Colon Carcinoma Metastatic in the Lung (tissue), 2 donors: ENCODE measurements around a stretch of chr9.

DNA sequence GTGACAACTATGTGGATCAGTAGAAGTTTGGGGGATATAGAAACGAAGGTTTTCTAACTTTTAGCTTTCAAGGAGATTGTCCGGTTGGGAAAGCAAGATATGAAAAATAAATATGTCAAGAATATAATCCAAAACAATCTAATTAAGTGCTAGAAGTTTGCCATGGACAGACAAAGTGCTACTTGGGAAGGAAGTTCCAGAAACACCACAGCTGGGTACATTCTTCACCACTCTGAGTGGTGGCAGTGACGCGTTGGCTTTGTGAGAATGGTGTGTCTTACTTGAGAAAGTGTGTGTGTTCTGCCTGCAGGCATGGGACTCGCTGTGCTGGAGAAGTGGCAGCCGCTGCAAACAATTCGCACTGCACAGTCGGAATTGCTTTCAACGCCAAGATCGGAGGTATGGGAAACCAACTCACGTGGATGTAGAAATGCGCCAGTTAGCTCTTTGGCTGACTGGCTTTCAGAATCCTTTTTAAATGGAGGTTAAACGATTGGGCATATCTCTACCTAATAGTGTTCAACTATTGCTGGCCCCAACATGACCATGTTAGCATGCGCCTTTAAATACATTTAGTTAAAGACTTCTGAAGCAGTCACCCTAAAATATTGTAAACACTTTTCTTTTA is 177.3 kb downstream of the PCSK5 start:
- PRO-cap, 2 experiments: no peak in any of the 2 experiments

DNA sequence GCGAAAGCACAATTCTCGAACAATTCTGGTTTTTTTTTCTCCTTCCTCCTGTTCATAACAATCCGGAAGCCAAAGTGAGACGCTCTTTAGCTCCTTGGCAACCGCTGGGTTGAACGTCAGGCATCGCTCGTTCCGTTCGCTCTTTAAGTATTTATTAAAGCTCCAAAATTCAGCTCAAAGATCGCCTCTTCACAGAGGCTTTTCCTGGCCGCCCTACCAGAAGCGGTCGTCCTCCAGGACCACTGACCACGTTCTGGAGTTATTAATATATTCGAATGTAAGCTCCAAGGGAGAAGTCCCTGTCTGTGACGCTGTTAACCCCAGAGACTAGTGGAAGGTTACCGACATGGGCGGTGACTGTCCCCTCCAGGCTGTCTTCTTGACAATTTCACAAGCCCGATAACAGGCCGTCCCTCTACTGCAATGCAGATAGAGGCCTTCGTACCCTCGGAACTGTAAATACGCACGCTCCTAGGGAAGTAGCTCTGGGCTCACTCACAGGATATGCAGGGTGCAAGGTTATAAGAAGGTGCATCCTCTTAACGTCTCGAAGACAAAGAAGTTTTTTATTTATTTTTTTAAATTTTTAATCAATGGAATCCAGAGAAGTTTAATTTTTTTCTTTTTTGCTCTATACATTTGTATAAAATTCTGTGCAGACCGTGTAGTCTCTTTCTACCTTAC is 624 bp upstream of the RFK start:
- PRO-cap, 2 experiments: peak in 1 of 2 experiments; most common minus-strand start position 332 of the sequence (in 1)

GRCh38 chr9:76401905-76402350 is 7.7 kb upstream of the RFK start:
- PRO-cap, 2 experiments: no peak in any of the 2 experiments

DNA sequence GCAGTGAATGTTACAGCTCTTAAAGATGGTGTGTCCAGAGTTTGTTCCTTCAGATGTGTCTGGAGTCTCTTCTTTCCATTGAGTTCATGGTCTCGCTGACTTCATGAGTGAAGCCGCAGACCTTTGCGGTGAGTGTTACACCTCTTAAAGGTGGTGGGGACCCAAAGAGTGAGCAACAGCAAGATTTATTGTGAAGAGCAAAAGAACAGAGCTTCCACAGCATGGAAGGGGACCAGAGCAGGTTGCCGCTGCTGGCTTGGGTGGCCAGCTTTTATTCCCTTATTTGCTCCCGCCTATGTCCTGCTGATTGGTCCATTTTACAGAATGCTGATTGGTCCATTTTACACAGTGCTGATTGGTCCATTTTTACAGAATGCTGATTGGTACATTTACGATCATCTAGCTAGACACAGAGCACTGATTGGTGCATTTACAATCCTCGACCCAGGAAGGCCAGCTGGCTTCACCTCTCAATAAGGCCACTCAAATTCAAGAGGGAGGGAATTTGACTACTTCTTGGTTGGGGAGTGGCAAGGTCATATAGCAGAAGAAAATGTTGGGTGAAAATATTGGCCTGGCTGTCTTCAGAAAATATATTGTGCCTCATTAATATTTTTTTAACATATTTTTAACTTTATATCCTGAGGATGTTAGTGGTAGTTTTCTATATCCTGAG is 36.4 kb downstream of the GCNT1 start:
- PRO-cap, 2 experiments: no peak in any of the 2 experiments

DNA sequence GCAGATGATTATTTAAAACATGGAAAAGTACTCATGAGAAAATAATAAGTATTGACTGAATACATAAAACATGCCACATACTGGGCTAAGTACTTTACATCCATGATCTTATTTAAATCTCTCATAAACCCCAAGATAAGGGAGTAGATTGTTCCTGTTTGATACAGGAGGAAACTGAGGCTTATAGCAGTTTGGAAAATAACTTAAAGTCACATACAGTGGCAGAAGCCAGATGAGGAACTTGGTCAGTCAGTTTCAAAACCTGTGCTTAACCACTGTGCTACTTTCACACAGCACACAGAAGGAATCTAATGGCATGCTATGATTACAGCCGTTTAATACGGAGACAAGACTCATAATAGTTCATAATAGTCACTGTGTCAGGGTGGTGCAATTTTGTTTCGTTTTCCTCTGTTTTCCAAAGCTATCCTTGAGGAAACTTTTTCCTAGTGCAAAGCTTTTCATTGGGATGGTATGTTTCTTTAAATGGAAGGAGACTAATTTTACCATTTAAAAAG is 112.2 kb downstream of the GCNT1 start:
- PRO-cap, 2 experiments: no peak in any of the 2 experiments

DNA sequence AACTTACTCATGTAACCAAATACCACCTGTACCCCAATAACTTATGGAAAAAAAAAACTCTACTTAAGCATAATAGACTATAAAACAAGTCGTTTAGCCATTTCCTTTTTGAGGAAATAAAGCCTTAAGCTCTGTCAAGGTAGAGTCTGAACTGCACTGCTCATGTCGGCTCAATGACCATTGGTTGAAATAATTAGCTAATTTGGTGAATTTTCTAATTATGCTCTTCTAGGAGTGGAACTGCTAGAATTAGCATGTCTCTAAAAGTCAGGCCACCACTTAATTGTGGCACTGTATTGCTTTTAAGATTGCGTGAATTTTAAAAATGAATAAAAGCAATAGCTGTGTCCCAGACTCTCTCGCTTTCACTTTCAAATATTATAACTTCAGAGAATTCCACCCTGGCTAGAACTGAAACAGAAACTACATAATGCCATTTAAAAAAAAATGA is 192.2 kb downstream of the GCNT1 start:
- PRO-cap, 2 experiments: peak in 2 of 2 experiments; most common minus-strand start position 367 of the sequence (in 2)

DNA sequence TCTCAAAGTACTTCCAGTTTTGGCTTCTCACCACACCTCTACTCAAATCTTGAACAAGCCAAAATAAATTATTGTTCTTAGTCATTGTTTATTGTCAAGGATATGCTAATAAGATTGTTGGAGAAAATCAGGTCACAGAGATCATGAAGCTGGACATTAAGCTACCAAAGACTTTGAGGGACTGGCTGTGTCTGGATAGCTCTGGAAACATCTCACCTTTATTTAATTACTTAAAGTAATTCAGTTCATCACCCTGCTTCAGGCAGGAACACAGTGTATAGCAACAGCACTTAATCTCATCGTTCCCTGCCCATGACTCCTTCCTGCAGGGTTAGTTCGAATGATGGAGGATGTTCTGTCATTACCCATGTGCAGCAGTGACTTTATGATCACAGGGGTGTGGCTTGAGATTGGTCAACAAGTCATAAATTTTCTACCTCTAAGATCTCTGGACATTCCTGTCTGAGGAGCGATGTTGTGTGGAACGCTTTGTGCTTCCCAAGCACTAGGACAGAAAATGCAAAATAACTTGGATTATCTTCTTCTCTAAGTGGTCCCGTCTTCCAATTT is 37.1 kb upstream of the PRUNE2 start:
- PRO-cap, 2 experiments: no peak in any of the 2 experiments

GRCh38 chr9:77369048-77369454 is 191.7 kb downstream of the VPS13A start:
- PRO-cap, 2 experiments: no peak in any of the 2 experiments

GRCh38 chr9:77647367-77648200 is 538 bp downstream of the GNA14 start:
- PRO-cap, 2 experiments: no peak in any of the 2 experiments

GRCh38 chr9:77731886-77732433 is 83.8 kb upstream of the GNA14 start:
- PRO-cap, 2 experiments: no peak in any of the 2 experiments

DNA sequence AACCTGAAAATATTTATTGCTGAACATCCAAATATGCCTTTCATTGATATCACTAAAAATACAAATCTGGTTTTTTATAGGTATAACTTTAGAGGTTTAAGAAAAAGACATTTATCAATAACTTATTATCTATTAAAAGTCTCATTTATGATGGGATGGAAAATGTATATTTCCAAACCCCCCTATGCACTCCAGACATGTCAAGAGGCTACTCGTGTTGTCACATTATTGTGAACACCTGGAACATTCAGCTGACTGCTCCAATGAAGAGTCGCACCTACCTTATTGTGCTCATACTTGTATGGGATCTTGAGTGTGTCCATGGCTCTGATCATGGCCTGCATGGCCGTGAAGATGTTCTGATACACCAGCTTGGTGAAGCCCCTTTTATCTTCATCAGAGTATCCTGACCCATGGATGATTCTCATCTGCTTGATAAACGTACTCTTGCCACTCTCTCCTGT is 109.7 kb downstream of the GNAQ start:
- PRO-cap, 2 experiments: no peak in any of the 2 experiments

DNA sequence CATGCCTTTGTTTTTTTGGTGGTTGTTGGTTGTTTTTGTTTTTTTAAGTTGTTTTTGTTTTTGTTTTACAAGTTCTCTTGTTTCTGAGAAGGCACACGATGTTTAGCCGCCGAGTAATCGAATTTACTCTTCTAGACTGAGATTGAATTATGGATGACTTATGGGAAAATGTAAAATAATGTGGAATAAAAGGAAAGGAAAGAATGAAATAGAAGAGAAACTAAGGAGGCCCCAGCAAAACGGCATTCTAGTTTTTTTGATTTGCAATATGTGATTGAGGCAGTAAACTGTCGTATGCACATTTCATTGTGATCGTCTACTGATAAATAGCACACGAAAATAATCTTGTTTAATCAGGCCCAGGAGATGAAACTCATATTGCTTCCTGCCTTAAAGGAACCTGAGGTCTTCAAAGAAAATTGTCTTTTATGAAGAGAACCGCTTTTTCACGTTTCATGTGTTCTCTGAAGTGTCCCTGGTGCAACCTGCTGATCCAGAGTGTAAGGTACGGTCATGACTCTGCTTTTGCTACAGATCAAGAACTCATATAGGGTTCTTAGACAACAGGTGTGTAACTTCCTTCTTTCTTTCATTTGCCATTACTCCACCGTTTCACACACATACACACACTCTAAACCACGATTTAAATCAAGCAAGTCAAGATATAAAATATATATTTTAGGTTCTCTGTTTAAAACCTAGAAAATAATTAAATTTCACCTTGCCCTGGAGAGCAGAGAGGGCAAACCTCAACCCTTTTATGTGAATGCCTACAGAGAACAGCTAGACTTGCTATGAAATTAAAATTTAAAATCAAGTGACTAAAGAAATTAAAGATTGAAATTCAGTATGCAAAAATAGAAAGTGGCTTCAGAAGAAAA is 1.4 kb upstream of the GNAQ start:
- PRO-cap, 2 experiments: peak in 2 of 2 experiments; most common minus-strand start position 500 of the sequence (in 2)

DNA sequence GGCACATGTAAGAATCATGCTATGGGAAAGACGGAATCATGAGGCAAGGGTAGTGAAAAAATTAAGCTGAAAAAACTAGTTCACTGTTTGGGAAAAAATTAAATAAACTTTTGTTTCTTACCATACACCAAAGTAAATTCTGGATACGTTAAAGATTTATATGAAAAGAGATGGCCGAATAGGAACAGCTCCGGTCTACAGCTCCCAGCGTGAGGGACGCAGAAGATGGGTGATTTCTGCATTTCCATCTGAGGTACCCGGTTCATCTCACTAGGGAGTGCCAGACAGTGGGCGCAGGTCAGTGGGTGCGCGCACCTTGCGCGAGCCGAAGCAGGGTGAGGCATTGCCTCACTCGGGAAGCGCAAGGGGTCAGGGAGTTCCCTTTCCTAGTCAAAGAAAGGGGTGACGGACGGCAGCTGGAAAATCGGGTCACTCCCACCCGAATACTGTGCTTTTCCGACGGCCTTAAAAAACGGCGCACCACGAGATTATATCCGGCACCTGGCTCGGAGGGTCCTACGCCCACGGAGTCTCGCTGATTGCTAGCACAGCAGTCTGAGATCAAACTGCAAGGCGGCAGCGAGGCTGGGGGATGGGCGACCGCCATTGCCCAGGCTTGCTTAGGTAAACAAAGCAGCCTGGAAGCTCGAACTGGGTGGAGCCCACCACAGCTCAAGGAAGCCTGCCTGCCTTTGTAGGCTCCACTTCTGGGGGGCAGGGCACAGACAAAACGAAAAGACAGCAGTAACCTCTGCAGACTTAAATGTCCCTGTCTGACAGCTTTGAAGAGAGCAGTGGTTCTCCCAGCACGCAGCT is 132.8 kb upstream of the TLE4 start:
- PRO-cap, 2 experiments: no peak in any of the 2 experiments

GRCh38 chr9:79784047-79784380 is 212.2 kb downstream of the TLE4 start:
- PRO-cap, 2 experiments: peak in 1 of 2 experiments; most common plus-strand start chr9:79784169 (in 1)

- PRO-cap, 2 experiments: no peak in any of the 2 experiments
Observed at GRCh38 chr9:80951617-80952033, 737.7 kb downstream of the TLE1 start.

- PRO-cap, 2 experiments: no peak in any of the 2 experiments
Observed at GRCh38 chr9:81372489-81373125, 316.7 kb downstream of the TLE1 start.

- PRO-cap, 2 experiments: no peak in any of the 2 experiments
Observed at GRCh38 chr9:81592865-81593568, 96.3 kb downstream of the TLE1 start.

GRCh38 chr9:81690127-81691011 is 1.0 kb upstream of the TLE1 start:
- PRO-cap, 2 experiments: no peak in any of the 2 experiments

GRCh38 chr9:81819766-81820583 is 108.3 kb upstream of the SPATA31D4 start:
- PRO-cap, 2 experiments: no peak in any of the 2 experiments

DNA sequence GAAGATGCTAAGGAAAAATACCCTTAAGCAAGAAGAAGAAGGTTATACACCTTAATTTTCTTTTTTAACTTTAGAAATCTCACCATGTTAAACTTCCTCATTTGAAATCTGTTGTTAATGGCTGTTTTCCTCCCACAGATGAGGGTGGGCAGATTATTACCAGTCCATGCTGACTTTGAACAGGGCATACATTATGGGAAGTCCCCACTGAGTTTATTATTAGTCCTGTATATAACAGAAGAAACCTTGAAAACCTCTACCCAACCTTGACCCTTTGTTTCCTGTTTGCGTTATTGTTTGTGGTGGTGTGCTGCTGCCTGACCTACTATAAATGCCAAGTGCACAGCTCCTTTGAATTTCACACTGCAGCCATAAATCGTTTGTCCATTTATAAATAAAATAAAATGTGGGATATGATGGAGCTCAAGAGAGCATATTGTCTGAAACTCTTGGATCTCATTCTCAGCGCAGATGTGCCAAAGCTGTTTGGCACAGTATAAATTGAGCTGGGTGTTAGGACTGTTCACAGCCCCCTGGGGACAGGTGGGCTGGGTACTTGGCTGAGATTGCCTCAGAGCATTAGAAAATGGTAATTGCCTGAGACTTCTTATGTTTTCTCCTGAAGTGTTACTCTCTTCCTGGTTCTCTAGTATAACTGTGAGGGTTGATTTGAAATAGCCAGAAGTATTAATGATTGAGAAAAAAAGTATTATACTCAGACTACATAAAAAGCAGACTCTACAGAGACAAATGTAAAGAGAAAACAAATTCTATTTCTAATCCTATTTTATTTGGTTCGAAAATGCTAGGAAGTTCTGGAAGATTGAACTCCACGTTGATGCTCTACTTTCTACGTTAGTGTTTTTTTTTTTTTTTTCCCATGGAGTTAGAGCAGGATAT is 139.7 kb downstream of the SPATA31D1 start:
- PRO-cap, 2 experiments: no peak in any of the 2 experiments